OVCAR3 (cell line): ENCODE measurements around the gene METTL21C.

GRCh38 chr13:99344655-99345223 is 37.5 kb upstream of the GPR183 start:
- RRBS = no CpG with 5 or more reads among the region's 6 CpGs

DNA sequence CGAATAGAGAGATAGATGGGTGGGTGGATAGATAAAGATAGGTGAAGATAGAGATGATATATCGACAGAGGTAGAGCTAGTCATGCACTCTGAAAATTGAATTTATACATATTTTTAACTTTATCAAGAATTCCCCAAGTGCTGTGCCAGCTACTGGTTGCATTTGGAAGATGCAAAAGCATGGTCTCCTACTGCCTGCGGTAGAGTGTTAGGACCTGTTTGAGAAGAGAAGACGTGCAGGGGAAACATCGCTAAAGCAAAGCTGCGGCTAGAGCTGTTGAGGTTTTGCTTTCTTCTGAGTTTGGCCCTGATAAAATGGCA is 88.1 kb upstream of the TM9SF2 start:
- RRBS = no CpG with 5 or more reads among the region's 6 CpGs

- RRBS = no CpG with 5 or more reads among the region's 7 CpGs
Measured at GRCh38 chr13:99656777-99657508, 50.5 kb downstream of the CLYBL start.

DNA sequence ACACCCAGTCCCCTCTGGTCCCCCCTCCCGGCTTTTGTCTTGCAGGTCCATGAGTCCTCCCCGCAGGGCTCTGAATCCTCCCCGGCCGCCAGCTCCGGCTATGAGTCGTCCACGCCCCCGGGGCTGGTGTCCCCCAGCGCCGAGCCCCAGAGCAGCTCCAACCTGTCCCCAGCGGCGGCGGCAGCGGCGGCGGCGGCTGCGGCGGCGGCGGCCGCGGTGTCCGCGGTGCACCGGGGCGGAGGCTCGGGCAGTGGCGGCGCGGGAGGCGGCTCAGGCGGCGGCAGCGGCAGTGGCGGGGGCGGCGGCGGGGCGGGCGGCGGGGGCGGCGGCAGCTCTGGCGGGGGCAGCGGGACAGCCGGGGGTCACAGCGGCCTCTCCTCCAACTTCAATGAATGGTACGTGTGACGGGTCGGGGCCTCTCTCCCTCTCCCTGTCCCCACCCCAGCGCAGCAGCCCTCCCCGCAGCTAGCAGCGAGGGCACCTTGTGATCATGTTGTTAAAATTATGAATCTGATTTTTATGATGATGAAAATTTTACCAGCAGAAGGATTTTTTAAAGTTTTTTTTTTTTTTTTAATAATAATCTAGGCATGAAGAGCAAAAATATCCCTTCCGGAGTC is 3.8 kb downstream of the ZIC2 start:
- RRBS = 7% methylated on average over 15 of the region's 55 CpGs

GRCh38 chr13:99997326-99998225 is 16.0 kb downstream of the ZIC2 start:
- RRBS = 92% methylated on average over 23 of the region's 78 CpGs

- RRBS = no CpG with 5 or more reads among the region's 14 CpGs
Measured at GRCh38 chr13:100525282-100525973, 63.2 kb downstream of the GGACT start.

- RRBS = no CpG with 5 or more reads among the region's 5 CpGs
Measured at GRCh38 chr13:101026285-101026559, 351.6 kb upstream of the TMTC4 start.

GRCh38 chr13:101429709-101430138 is 13.4 kb upstream of the NALCN start:
- RRBS = no CpG with 5 or more reads among the region's 3 CpGs

DNA sequence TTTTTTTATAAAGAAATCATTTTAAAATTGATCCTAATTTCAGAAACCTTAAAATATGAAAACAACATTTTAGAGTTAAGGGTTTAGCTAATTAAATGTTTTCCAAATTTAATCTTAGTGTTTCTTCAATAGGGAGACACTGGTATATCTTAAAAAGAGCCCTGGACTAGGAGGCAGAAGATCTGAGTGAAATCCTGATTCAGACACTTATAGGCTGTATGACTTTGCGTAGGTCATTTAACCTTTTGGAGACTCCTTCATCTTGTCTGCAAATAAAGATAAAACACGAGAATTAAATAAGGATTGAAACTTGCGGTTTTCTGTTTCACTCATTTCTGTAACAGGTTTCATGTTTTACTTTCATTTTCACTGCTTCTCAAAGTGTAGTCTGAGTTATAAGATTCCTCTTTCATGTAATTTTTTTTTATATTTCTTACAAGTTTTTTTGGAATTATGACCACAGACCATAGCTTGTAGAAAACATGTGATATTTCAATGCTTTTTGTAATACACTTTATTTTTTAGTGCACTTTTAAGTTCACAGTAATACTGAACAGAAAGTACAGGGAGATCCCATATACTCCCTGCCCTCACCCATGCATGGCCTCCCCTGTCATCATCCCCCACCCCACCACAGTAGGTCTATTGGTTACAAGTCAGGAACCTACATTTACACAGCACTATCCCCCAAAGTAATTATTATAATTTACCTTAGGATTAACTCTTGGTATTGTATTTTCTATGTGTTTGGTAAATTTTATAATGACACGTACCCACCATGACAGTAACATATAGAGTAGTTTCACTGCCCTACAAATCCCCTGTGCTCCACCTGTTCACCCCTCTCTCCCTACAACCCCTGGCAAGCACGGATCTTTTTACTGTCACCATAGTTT is 174.6 kb downstream of the ITGBL1 start:
- RRBS = no CpG with 5 or more reads among the region's 5 CpGs

DNA sequence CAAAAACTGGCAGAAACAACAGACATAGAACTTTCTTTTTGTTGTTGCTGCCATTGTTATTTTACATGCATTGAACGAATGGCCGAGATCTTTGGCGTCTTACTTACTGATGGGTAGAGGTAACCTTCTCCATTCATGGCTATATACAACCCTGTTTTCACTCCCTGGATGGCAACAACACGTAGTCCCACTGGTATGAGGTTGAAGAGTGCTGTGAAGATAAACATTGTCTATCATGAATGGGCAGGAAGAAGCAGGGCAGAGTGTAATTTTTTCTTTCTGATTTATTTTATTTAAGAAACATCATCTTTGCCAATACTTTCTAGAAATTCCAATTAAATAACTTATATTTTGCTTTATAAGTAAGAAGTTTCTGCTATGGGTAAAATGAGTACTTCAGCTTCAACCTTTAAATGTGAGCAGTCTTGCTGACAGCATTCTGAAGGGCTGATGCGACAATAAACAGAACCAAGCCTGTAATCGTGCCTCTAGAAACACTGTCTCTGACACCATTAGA is 48.1 kb downstream of the FGF14 start:
- RRBS = no CpG with 5 or more reads among the region's 6 CpGs

DNA sequence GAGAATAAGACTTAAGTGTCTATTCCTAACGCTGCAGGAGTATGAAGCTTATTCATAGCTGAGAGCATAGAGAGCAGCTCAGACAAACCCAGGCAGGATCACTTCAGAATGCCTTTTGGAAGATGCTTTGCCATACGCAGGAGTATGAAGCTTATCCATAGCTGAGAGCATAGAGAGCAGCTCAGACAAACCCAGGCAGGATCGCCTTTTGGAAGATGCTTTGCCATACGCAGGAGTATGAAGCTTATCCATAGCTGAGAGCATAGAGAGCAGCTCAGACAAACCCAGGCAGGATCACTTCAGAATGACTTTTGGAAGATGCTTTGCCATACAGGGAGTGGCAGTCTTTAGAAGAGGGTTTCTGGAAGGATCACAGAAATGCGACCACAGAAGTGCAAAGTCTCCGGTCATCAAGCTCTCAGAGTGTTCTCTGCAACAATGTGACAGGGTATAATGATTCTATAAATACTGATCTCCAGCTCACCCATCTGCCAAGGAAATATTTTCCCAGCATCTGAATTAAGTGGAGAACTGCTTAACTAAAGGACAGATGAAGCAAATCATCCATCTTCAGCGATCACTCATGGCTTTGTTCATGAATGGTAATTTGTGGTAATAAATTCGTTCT is 94.7 kb upstream of the FGF14 start:
- RRBS = no CpG with 5 or more reads among the region's 8 CpGs

- RRBS = no CpG with 5 or more reads among the region's 3 CpGs
Measured at GRCh38 chr13:102294530-102294946, 302.2 kb upstream of the TPP2 start.

GRCh38 chr13:102401214-102401797 is 195.5 kb upstream of the TPP2 start:
- RRBS = 2% methylated on average over 1 of the region's 13 CpGs

DNA sequence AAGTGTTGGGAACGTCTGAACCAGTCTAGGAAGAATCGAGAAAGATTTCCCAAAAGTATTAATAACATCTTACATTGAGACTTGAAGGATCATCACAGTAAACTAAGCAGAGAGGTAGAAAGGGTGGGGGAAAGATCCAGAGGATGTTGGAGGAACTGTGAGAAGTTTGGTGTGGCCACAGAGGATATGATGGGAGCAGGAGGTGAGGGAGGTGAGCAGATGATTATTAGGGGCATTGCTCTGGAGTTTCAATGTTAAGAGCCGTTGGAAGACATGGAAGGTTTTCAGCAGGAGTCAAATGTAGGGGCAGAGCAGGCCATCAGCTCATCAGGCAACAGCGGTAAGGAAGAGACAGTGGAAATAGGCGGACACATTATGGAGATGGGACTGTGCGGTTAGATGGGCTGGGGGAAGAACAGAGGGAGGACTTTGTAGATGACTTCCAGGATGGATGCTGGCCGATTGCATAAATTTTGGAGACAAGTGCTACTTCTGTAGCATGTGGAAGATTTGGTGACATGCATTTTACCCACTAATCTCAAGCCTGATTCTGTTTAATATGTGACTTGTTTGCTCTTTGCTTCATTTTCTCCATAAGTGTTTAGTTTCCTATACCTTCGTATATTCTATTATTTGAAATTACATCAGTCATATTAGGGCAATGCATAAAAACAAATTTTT is 24.7 kb downstream of the TPP2 start:
- RRBS = no CpG with 5 or more reads among the region's 8 CpGs

DNA sequence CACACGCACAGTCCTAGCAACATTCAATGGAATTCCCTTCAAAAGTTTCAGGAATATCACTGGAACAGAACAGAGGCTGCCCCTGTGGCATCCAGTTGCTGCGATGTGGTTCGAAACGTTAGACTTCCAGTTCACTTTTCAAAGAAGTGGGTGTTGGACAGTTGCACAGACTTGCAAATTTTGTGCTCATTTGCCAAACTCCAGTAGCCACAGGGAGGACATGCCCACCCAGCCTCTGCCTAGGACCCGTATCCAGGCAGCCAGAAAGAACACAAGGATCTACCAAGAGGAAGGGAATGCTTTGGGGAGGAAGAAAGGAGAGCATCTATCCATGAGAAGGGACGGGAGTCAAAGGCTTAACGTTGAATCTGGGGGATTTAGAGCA is at the start of gene METTL21C:
Gene METTL21C, minus strand, starts transcription at position 120 of the 385 bp plus-strand sequence.
- RRBS = no CpG with 5 or more reads among the region's 7 CpGs

- RRBS = no CpG with 5 or more reads among the region's 31 CpGs
Measured at GRCh38 chr13:102861881-102863182, 16.5 kb downstream of the ERCC5 start.

GRCh38 chr13:102897257-102897823 is 51.5 kb downstream of the ERCC5 start:
- RRBS = no CpG with 5 or more reads among the region's 5 CpGs

- RRBS = no CpG with 5 or more reads among the region's 13 CpGs
Measured at GRCh38 chr13:102902576-102903199, 56.9 kb downstream of the ERCC5 start.

- RRBS = no CpG with 5 or more reads among the region's 9 CpGs
Measured at GRCh38 chr13:104015069-104015561, 948.9 kb upstream of the SLC10A2 start.

- RRBS = no CpG with 5 or more reads among the region's 6 CpGs
Measured at GRCh38 chr13:105139354-105139714, 326.5 kb upstream of the DAOA start.